Choroid plexus epithelial cell (primary cell): ENCODE measurements around a stretch of chr5.

DNA sequence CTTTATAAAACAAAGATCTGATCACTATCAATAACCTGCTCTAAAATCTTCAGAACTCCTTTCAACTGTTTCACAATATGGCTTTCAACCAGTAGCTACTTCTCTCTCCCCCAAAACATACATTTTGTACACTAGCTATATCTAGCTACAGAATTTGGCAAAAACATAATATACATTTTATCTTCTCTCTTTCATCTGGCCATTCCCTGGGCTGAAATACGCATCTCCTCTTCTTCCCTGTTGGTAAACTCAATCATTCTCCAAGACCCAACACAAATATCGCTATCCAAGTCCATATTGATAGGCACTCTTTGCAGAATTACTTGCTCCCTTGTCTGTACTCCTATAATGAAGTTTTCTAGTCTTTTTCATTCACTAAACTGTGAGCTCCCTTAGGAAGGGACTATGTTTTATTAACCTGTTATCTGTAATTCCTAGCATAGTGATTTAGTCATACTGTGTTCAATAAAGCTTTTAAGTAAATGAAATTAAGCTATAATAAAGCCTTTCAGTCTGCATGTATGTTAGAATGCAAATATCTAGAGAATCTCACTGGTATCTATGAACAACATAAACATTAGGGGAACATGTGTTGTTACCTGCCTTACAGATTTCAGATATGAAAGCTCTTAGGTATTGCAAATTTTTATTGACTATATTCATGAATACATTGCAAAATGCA is 216.0 kb downstream of the AP3B1 start:
- RRBS: no CpG with 5 or more reads among the region's 2 CpGs

- RRBS: no CpG with 5 or more reads among the region's 24 CpGs
Measured at GRCh38 chr5:78295564-78296036, 1.1 kb upstream of the AP3B1 start.

- RRBS: no CpG with 5 or more reads among the region's 3 CpGs
Measured at GRCh38 chr5:78475541-78476513, 115.4 kb downstream of the SCAMP1 start.

DNA sequence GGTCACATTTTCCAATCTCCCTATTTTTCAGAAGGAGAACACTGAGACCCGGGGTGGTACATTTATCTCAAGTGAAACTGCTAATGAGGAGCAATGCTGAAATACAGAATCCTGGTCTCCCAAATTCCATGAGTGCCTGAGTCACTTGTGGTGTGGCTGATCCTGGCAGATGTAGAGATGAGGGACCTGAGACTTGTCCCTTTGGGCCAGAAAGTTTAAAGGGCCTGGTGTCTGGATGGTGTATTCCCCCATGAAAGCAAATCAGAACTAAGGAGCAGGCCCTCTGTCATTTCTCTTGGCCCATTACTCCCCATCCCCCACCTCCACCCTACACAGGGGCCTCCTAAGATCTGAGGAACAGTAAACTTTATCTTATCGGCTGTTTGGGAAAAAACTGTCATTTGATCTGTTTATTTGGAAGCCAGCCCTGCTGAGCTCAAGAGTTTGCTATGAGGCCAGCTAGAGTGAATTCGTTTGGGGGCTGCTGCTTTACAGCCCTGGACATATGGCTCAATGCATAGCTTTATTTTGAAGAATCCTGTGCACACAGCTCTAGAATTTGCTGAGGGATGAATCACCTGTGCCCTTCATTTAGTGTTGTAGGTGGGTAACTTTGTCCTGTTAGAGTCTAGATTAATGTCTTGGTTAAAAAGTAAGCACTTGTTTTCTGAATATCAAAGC is 140.2 kb downstream of the LHFPL2 start:
- RRBS: no CpG with 5 or more reads among the region's 3 CpGs

DNA sequence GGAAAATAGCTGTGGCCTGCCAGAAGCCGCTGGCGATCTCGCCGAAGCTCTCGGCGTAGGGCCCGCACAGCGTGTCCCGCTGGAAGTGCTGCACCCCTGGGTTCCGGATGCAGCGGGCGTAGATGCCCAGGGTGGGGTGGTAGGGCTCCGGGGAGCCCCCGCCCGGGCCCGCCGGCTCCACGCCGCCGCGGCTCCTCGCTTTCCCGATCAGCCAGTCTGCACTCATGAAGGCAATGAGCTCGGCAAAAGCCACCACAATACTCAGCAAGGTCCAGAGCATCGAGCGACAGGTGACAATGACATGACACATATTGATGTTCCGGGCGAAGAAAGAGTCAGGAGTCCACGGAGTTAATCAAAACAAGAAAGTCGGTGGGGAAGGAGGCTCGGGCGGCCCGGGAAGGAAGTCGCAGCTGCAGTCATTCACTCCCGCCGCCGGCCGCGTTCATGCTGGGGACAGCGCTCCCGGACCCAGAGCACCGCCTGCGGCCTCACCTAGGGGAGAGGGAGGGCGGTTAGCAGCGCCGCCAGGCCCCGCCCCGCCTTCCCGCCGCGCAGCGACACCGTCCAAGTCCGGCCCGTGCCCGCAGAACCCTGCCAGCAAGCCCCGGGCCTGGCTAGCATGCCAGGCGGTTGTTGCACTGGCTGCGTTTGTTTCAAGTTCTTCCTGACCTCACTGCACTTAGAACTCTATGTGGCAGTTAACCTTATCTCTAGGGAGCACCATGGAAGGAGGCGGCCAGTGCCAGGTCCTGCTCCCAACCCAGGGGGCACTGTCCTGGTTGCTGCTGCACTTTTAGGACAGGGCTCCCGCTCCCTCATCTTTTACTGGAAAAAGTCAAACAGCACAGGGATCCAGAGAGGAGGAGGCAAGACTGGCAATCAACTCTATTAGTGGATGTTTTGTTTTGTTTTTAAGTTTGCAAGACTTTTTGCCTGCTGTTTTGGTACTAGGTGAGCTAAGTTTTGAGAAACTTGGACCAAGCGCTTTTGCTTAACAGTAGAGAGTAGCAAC is 138.4 kb downstream of the LHFPL2 start:
- RRBS: 8% methylated on average over 21 of the region's 62 CpGs

GRCh38 chr5:78557510-78557723 is 91.2 kb downstream of the LHFPL2 start:
- RRBS: no CpG with 5 or more reads among the region's 3 CpGs

DNA sequence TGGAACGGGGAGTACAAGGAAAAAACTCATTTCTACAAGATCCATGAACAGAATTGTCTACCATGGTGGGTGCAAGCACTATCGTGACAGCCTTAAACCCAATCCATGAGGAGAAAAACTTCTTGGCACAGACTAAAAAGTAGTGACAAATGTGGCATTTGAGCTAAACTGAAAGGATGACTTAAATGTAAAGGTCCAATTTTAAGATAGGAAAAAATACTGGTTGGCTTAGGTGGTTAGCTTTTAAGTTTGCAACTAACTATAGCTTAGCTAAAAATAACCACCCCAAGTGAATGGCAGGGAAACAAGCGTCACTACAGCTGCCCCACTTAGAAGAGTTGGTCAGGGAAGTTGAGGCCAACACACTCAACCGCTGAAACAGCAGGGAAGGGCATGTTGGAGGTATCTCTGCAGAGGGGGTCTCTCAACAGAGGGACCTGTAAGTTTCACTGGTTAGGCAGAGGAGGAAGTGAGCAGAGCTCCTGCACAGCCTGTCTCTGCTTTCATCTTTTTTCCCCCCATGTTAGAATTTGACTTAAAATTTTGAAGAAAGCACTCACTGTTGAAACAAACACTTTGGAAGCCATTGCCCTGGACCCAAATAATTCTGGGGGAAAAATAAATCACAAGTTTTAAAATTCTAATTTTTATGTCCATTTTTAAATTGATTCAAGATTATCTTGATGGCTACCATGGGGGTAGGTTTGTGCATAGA is 75.3 kb downstream of the LHFPL2 start:
- RRBS: no CpG with 5 or more reads among the region's 4 CpGs

GRCh38 chr5:78577475-78577868 is 71.1 kb downstream of the LHFPL2 start:
- RRBS: no CpG with 5 or more reads among the region's 6 CpGs

GRCh38 chr5:78627529-78628015 is 21.0 kb downstream of the LHFPL2 start:
- RRBS: no CpG with 5 or more reads among the region's 4 CpGs

- RRBS: no CpG with 5 or more reads among the region's 19 CpGs
Measured at GRCh38 chr5:78646985-78647830, 1.4 kb downstream of the LHFPL2 start.

- RRBS: no CpG with 5 or more reads among the region's 3 CpGs
Measured at GRCh38 chr5:78690997-78691693, 42.6 kb upstream of the LHFPL2 start.

DNA sequence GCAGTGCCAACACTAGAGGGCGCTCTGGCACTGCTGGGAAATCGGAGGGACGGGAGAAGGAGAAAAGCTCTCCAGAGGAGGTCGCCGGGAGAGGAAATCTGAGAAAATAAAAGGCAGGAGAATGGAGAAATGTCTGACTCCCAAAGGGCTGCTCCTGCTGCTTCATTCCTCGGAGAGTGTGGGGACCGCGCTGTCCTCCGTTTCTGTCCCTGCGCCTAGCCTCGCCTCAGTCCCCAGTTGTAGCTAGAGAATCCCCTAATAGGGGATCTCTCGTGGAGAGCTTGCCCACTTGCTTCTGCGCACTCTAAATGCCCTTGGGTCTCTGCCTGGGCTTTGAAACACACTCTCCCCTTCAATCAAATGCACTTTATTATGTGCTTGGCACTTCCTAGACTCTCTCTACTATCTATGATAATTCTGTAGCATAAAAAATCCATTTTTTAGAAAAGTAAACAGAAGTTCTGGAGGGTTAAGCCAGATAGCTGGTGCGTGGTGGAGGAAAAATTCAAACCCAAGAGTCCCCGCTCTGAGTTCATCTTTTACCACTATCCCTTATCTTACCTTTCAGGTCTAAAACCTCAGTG is 40.1 kb upstream of the ARSB start:
- RRBS: no CpG with 5 or more reads among the region's 15 CpGs

- RRBS: no CpG with 5 or more reads among the region's 7 CpGs
Measured at GRCh38 chr5:79068221-79069060, 1.0 kb downstream of the DMGDH start.

DNA sequence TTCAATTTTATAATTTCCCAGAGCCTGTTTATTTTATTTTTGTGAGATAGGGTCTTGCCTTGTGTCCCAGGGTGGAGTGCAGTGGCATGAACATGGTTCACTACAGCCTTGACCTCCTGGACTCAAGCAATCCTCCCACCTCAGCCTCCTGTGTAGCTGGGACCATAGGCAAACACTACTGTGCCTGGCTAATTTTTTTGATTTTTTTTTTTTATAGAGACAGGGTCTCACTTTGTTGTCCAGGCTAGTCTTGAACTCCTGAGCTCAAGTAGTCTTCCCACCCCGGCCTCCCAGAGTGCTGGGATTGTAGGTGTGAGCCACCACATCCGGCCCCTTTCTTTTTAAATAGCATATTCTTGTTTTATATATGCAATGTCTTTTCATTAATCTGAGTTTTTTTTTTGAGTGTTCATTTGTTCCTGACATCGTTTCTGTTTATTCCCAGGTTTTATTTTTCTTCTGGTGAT is 6.0 kb downstream of the TENT2 start:
- RRBS: no CpG with 5 or more reads among the region's 3 CpGs

GRCh38 chr5:79622477-79623455 is 10.5 kb downstream of the TENT2 start:
- RRBS: no CpG with 5 or more reads among the region's 8 CpGs

DNA sequence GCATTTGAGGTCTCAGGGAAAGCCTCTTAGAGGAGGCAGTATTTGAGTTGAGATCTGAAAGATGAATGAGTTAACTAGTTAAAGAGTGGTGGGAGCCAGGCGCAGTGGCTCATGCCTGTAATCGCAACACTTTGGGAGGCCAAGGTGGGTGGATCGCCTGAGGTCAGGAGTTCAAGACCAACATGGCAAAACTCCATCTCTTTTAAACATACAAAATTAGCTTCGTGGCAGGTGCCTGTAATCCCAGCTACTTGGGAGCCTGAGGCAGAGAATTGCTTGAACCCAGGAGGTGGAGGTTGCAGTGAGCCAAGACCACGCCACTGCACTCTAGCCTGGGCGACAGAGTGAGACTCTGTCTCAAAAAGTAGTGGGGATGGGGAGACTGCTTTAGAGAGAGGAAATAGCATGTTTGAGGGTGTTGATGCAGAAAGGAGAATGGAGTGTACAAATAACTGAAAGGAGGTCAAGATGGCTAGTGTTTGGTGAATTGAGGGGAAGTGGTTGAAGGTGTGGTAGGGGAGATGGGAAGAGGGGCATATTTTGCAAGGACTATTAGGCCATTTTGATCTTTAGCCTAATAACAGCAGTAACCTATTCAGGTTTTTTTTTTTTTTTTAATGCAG is 18.1 kb downstream of the TENT2 start:
- RRBS: no CpG with 5 or more reads among the region's 6 CpGs

- RRBS: no CpG with 5 or more reads among the region's 3 CpGs
Measured at GRCh38 chr5:79675064-79675943, 14.3 kb upstream of the CMYA5 start.

DNA sequence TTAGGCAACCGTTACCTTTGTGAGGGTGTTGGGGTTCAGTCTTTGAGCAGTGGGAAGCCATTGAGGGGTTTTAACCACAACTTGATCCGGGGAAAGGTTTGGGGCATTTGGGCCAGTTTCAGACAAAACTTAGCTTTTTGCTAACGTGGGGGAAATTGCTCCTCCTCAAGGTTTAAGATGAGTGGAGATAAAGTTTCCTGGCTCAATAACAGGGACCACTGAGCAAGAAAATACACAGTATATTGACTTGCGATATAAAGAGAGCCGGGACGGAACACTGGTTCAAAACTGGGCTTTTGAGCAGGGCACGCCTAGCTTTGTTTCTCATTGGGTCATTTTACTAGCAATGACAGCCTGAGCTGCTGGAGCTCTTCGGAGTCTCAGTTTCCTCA is 659 bp upstream of the CMYA5 start:
- RRBS: no CpG with 5 or more reads among the region's 8 CpGs